Neuron (in vitro differentiated cells): ENCODE results near the genes ITIH6, MAGED2, TRO and MAGEH1.

DNA sequence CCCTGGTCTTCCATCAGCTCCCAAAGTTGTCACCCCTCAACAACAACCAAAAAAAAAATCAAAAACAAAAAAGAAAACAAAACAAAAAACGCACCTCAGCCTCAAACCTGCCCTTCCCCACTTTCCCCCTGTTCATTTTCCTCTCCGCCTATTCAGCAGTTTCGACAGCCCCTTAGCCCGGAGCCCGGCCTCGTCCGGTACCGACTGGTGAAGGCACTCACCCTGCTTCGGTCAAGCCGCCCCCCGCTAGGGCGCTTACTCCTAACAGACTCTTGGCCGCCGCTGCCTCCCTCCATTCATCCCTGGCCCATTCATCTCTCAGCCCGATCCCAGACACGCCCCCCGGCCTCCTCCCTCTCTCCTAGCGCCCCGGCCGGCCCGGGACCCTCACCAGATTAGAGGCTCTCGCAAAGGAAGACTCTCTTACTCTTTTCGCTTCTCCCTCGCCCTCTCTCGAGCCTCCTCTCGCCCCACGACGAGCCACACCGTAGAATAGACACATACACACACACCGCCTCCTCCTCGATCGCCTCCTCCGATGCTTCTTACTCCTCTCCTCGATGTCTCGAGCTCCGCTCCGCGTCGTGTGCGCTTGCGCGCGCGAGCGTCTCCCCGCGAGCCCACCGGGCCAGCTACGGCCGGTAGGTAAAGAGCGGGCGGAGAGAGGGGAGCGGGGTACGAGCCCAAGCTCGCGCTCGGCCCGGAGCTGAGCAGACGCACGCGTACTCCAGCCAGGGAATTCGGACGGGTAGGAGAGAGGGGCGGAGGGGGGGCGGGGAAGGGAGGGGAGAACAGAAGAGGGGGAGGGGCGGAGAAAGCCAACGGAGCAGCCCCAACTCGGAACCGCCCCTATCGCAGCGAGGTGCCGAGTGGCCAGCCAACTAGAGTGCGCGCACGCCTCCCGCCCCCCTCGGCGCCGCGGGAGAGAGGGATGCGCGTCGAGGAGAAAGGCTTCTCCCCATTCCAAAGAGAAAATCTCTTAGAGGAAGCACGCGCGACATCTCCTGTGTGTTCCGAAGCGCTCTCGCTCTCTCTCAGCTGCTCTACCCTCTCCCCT, 82.6 kb upstream of the TSR2 start:
- PRO-cap, result bidirectional peak, plus-strand start at position 961 of the sequence, minus-strand start at position 752 of the sequence

- PRO-cap, result no peak
These were observed 3.6 kb downstream of the FGD1 start for GRCh38 chrX:54492474-54492762.

DNA sequence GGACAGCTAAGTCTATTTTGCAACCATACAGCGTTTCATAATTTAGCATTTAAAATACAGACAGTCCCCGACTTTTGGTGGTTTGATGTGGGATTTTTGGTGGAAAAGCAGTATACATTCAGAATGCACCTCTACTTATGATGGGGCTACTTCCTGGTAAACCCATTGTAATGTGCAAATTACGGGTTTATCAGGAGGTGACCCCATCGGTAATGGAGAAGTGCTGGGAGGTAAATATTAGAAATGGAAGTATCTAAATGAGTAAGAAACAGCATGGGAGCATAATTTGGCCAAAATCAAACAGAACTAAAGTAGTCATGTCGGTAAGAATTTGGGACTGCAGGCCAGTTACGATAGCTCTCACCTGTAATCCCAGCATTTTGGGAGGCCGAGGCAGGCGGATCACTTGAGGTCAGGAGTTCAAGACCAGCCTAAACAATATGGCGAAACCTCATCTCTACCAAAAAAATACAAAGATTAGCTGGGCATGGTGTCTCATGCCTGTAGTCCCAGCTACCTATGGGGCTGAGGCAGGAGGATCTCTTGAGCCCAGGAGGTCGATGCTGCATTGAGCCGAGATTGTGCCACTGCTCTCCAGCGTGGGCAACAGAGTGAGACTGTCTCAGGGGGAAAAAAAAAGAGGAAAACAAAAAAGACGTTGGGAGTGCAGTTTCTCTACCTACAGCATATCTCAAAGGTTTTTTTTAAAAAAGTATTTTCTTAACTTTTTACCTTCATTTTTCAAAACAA, 33.3 kb downstream of the GNL3L start:
- PRO-cap, result no peak

DNA sequence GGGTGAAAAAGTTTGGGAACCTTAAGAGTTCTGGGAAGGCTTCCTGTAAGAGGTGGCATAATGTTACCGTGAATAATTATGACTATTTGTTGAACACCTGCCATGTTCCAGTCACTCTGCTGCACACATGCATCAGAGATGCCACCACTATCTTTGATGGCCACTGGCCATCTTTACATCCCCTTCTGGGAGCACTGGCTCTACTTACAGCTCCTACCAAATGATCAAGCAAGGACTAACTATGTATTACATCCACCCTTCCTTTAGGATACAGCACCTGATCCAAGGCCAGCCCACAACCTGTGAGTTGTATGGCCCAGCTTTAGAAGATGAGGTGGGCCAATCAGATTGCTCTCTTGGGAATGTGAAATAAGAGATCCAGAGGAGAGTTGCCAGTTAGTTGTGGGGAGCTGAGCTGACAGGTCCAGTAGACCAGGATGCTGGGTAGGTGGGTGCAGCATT, 111.4 kb downstream of the GNL3L start:
- PRO-cap, result no peak

GRCh38 chrX:54798027-54798541, at the start of gene ITIH6:
ITIH6 (minus strand) TSS chrX:54798255.
- PRO-cap, result no peak

GRCh38 chrX:54807343-54807835, at the start of gene MAGED2:
MAGED2 (plus strand) TSS chrX:54807745.
- PRO-cap, result bidirectional peak, plus-strand start at chrX:54807745, minus-strand start at chrX:54807629

DNA sequence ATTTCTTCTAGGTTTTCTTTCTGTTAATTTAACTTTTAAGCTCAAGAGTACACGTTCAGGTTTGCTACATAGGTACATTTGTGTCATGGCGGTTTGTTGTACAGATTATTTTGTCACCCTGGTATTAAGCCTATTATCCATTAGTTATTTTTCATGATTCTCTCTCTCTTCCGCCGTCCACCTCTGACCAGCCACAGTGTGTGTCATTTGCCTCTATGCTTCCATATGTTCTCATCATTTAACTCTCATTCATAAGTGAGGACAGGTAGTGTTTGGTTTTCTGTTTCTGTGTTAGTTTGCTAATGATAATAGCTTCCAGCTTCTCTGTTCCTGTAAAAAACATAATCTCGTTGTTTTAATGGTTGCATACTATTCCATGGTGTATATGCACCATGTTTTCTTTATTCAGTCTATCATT, 26.8 kb downstream of the MAGED2 start:
- PRO-cap, result no peak

DNA sequence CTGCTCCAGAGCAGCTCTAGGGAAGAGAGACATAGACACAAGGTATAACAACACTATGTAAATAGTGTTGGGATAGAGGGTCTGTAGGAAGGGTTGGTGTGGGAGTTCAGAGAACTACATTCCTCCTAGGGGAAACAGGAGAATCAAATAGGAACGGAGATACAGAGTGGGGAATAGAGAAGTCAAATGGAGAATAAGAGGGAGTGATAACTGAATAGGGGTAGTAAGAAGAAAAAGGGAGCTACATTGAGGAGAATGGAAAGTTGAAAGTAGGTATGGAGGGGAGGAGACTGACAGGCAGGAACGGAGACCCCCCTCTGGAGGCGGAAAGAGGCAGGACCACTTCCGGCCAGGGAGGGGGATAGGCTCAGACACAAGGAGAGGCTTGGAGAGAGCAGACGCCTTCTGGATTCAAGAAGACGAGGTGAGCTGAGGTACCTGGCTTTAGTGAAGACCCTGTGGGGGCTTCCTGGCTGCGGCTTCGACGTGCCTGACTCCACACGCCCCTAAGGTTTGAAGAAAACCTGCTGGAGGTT, at the start of gene TRO:
TRO (plus strand) TSS at position 370 of the 536 bp plus-strand sequence.
- PRO-cap, result unidirectional peak, plus-strand start at position 370 of the sequence

- PRO-cap, result no peak
These were observed 6.2 kb downstream of the TRO start for GRCh38 chrX:54926785-54927191.

GRCh38 chrX:55007352-55008350, 7.5 kb downstream of the APEX2 start:
- PRO-cap, result no peak

DNA sequence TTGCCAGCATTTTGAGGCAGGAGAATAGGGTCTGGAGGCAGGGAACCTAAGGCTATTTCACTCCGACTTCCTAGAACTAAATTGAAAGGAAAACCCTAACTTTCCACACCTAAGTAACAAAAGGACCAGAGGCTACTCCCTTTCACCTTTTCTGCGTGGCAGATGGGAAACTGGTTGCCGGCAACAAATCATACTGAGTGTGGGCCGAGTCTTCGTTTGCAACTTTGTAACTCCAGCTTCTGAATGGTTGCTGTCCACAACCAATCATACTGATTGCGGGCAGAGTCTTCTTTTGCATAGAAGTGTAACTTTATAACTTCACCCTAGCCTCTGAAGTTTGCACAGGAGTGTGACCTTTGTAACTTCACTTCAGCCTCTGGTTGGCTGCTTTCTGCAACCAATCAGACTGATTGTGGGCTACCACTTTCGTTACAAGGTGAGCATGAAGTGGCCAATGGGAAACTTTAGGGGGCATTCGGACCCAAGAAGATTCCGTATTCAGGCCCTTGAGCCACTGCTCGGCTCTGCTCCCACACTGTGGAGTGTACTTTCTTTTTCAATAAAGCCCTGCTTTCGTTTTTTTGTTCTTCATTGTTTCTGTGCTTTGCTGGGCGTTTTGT, 9.2 kb upstream of the PAGE5 start:
- PRO-cap, result no peak

GRCh38 chrX:55451653-55452312, at the start of gene MAGEH1:
MAGEH1 (plus strand) TSS chrX:55452127.
- PRO-cap, result bidirectional peak, plus-strand start at chrX:55452165, minus-strand start at chrX:55452005

DNA sequence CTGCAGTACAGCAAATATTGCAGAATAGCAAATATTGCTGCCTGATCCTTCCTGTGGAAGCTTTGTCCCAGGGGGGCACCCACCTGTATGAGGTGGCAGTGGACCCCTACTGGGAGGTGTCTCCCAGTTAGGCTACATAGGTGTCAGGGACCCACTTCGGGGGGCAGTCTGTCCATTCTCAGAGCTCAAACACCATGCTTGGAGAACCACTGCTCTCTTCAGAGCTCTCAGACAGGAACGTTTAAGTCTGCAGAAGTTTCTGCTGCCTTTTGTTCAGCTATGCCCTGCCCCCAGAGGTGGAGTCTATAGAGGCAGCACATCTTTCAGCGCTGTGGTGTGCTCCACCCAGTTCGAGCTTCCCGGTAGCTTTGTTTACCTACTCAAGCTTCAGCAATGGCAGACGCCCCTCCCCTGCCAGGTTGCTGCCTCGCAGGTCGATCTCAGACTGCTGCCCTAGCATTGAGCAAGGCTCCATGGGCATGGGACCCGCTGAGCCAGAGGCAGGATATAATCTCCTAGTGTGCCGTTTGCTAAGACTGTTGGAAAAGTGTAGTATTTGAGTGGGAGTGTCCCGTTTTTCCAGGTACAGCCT, 29.0 kb upstream of the RRAGB start:
- PRO-cap, result no peak

- PRO-cap, result no peak
These were observed 33.4 kb downstream of the NBDY start for GRCh38 chrX:56762316-56762973.

GRCh38 chrX:63503577-63504212, 152.6 kb upstream of the SPIN4 start:
- PRO-cap, result no peak

DNA sequence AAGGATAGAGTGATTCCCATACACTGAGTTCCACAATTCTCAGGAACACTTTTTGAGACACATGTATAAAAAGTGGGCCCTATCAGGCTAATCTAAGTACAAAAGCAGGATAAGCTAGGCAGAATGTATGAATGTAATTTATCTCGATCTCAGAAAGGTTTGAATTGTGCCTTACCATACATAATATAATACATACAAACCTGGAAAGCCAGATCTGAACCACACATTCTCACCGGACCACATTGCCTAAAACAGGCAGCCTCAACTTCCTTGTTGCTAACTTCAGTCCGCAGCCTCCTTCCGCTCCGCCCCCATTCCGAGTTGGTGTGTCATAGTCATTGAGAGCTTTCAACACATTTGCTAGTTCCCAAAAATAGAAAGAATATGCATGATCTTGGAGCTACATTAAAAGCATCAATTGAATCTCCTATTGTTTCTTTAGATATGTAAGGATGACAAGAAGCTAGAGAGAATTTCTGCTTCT, 127.3 kb downstream of the ARHGEF9 start:
- PRO-cap, result no peak

DNA sequence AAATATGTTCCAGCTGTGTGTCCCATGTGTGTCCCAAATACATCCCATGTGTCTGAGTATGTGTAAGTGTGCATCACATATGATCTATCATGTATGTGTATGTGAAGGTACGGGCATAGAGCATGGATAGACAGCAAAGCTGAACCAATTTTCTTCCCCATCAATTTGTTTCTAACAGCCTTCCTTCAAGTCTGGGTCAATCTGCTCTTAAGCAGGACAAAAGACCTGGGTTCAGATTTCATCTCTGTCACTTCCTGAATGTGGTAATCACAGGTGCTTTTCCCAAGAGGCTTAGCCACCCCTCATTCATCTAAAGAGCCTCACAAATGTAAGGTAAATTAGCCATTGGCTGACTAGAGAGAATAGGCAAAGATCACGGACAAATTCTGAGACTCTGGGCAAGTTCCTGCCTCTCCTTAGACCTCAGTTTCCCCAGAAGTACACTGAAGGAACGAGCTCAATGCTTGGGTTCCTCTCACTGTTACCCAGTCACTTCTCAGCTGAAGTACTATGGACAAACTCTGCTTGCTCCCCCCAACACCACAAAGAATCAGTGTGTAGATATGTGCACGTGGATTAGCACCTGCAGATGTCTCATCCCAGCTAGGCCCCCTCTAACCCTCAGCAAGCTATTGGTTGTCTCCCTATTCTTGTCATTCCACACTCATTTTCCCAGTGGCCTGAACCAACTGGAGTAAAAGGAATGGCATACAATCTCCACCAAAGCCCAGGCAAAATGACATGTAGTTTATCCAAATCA, 43.0 kb downstream of the ARHGEF9 start:
- PRO-cap, result no peak

- PRO-cap, result no peak
These were observed 31.1 kb downstream of the ARHGEF9 start for GRCh38 chrX:63753932-63754263.

DNA sequence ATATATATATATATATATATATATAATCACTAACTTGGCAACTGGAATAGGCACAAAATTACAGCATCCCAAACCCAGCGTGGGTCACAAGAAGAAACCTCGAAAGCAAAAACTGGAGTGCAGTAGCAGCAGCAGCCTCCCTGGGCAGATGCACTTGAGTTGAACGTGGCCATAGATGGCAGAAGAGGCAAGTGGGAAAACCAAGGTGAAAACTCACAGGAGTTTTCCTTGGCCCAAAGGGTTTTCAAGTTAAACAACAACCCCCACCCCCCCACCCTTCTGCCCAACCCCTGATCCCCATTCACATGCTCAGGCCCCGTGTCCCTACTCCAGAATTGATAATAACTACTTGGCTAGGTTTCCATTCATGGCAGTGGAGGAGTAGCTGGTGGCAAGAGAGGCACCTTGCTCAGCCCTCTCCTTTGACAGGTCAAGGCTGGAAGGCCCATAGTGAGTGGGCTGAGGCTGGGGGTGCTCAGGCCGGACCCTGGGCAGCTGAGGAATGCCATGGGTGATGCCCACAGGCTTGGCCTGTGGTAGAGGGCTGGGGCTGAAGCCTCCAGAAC, 15.9 kb downstream of the AMER1 start:
- PRO-cap, result no peak

GRCh38 chrX:65598518-65598946, 63.9 kb upstream of the LAS1L start:
- PRO-cap, result no peak